Transverse colon (tissue), 4 donors: Measurements from ENCODE around the genes ZNF502, TMEM42, LARS2, CCR3 and ALS2CL.

- PRO-cap, result no peak
- RAMPAGE, long total RNA, 4 experiments, result no peak in any of the 4 experiments
Measured at GRCh38 chr3:43893736-43894686, 203.3 kb downstream of the ABHD5 start.

DNA sequence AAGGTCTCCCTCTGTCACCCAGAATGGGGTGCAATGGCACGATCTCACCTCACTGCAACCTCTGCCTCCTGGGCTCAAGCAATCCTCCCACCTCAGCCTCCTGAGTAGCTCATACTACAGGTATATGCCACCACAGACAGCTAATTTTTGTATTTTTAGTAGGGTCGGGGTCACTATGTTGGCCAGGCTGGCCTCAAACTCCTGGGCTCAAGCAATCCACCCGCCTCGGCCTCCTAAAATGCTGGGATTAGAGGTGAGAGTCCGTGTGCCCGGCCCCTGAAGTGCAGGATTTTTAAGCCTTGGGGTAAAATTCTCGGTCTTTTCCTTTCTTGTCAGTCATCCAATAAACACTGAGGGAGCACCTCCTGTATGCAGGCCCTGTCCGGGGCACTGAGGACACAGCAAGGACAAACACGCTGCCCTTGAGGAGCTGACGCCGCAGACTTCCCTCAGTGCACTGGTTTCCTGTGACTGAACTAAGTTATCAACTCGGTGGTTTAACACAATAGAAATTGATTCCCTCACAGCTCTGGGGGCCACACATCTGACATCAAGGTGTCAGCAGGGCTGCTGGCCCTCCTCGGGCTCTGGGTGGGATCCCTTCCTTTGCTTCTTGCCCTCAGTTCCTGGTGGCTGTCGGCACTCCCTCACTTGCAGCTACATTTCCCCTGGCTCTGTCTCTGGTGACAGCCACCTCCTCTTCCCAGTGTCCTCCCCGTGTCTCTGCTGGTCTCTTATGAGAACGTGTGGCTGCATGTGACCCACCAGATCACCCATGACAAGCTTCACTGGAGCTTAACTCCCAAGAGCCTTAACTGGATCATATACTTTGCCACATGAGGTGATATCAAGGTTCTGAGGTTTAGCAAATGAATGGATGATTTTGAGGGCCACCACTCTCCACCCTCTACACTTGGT is 65.1 kb downstream of the ZNF445 start:
- PRO-cap, result no peak
- RAMPAGE, long total RNA, 4 experiments, result no peak in any of the 4 experiments

- PRO-cap, result unidirectional peak, plus-strand start at chr3:44712698
- RAMPAGE, long total RNA, 4 experiments, result start-site peak on the plus strand in 3 of 4 experiments, at chr3:44712643-44712698 at its widest, 17 to 90 reads per replicate
Measured at GRCh38 chr3:44712326-44713120, at the start of gene ZNF502. TSS of gene ZNF502 (plus strand) at chr3:44712660.

- PRO-cap, result bidirectional peak, plus-strand start at chr3:44861925, minus-strand start at chr3:44861791; bidirectional peak, plus-strand start at chr3:44862217, minus-strand start at chr3:44862119; unidirectional peak, minus-strand start at chr3:44862379
- RAMPAGE, long total RNA, 4 experiments, result start-site peak on the plus strand in 4 of 4 experiments, at chr3:44861882-44862632 at its widest, 8 to 67 reads per replicate
Measured at GRCh38 chr3:44861628-44862449, at the start of gene TMEM42. TSS of gene TMEM42 (plus strand) at chr3:44861912.

- PRO-cap, result unidirectional peak, plus-strand start at chr3:45123261
- RAMPAGE, long total RNA, 4 experiments, result no peak in any of the 4 experiments
Measured at GRCh38 chr3:45122985-45123674, 23.0 kb downstream of the CDCP1 start.

- PRO-cap, result unidirectional peak, plus-strand start at chr3:45165684
- RAMPAGE, long total RNA, 4 experiments, result no peak in any of the 4 experiments
Measured at GRCh38 chr3:45165399-45165988, 19.3 kb upstream of the CDCP1 start.

DNA sequence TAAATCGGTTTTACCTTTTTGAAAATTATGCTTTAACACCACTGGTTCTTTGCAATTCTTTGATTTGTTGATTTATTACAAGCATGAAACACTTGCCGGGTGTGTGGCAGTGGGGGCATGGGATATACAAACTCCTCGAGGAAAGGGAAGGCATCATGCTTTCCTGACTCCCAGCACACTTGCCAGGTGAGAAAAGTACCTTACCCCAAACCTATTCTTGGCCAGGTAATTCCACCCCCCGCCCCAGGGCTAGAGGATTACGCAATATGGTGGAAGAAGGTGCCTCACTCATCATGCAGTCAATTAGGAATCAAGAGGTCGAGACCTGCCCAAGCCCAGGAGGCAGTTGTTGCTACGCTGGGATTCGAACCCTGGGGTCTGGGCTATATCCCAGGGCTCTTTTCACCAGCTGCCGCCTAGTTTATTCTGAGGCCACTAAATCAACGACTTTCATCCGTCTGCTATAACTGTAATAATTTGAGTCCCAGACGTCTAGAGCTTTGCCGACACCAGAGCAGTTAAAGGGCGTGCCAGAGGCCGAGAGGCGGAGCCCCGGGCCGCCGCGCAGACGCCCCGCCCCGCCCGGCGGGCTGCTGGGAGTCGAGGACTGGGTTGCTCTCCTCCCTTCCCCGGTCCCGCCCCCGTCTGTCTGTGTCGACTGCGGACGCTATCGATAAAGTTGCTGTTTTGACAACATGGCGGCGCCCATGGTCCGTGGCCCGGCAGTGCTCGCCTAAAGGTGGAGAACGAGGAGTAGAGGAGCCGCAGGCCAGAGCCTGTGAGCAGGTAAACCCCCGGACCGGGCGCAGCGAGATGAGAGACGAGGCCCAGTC is at the start of gene LARS2:
Gene LARS2 (plus strand): TSS at position 682 of the 833 bp plus-strand sequence.
- PRO-cap, result bidirectional peak, plus-strand start at position 736 of the sequence, minus-strand start at position 520 of the sequence
- RAMPAGE, long total RNA, 4 experiments, result start-site peak on the plus strand in 3 of 4 experiments, centred at positions 658 to 694 of the sequence, 56 to 191 reads per replicate

DNA sequence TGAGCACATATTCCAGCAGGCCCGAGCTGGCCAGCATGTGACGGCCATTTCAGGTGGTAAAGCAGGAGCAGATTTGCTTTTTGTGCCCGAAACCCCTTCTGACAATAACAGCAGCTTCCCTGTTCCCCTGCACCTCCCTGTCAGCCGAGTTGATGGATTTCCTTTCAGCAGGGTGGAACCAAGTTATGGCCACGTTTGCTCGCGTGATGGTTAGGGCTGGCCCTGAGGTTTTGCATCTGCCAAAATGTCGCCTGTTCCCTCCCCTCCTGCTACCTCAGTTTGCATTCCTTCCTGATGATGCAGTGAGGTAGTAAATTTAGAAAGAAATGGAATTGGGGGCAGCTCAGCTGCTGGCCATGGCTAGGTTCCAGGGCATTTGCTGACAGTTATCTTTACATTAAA is 13.2 kb downstream of the LIMD1 start:
- PRO-cap, result no peak
- RAMPAGE, long total RNA, 4 experiments, result no peak in any of the 4 experiments

DNA sequence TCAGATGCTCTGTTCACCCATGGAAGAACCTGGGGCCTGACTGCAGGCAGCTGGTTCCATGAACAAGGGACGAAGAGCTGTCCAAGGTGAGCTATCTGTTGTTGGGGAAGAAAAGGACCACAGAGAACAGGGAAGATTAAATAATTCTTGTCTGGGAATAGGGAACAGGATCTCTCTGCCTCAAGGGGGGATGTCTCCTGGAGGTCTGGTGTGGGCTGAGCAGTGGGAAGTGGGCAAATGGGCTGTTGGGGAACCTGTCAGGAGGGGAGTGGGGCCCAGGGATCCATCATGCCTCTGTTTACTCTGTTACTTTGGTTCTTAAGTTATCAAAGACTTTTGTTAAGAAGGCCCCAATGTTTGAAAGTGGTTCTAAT is 22.8 kb upstream of the CXCR6 start:
- PRO-cap, result no peak
- RAMPAGE, long total RNA, 4 experiments, result no peak in any of the 4 experiments

- PRO-cap, result no peak
- RAMPAGE, long total RNA, 4 experiments, result no peak in any of the 4 experiments
Measured at GRCh38 chr3:45944486-45945205, 1.4 kb downstream of the CXCR6 start.

GRCh38 chr3:45964770-45965271 is 21.6 kb downstream of the CXCR6 start:
- PRO-cap, result no peak
- RAMPAGE, long total RNA, 4 experiments, result start-site peak on the minus strand in 1 of 4 experiments, at chr3:45965064-45965086 at its widest, 20 reads per replicate

DNA sequence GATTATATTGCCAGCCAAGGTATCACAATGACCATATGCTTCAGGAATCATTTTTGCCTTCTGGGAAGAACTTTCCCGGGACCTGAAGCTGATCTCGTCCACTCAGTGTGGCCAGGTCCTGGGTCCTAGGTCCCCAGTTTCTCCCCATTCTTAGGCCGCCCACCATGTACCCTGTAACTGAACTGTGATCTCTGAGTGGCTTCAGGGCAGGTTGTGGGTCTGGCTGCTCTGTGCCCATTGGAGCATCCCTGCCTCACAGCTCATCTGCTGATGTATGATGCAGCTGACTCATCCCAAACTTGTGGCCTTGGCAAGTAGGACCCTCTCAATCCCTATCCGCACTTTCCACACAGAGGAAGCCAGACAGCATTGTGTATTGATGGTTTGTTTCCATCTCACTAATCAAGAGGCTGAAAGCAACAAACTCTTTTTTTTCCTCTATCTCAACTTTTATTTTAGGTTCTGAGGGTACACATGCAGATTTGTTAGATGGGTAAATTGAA is 69.0 kb upstream of the XCR1 start:
- PRO-cap, result no peak
- RAMPAGE, long total RNA, 4 experiments, result no peak in any of the 4 experiments

- PRO-cap, result no peak
- RAMPAGE, long total RNA, 4 experiments, result no peak in any of the 4 experiments
Measured at GRCh38 chr3:46206197-46206637, 1.9 kb downstream of the CCR1 start.

DNA sequence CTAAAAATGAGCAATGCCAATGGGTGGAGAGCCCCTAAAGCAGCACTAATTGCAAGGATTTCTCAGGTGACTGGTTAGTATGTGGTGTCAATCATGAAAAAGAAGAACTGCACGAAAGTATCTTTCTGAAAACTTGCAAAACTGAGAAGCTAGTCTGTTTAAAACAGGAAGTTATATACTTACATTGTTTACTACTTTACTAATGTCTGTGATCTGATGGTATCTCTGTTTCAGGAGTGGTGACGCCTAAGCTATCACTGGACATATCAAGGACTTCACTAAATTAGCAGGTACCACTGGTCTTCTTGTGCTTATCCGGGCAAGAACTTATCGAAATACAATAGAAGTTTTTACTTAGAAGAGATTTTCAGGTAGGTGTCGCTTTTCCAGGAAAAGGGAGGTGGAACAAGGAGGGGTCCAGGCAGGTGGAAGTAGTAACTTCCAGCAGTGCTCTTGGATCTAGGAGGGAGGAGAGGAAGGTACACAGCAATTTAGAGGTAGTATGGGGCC is at the start of gene CCR3:
Gene CCR3 (plus strand): TSS at position 293 of the 510 bp plus-strand sequence.
- PRO-cap, result no peak
- RAMPAGE, long total RNA, 4 experiments, result no peak in any of the 4 experiments

GRCh38 chr3:46368501-46368986 is 2.2 kb upstream of the CCR5 start:
- PRO-cap, result no peak
- RAMPAGE, long total RNA, 4 experiments, result no peak in any of the 4 experiments

GRCh38 chr3:46559966-46560315 is 6.2 kb downstream of the LRRC2 start:
- PRO-cap, result no peak
- RAMPAGE, long total RNA, 4 experiments, result no peak in any of the 4 experiments

DNA sequence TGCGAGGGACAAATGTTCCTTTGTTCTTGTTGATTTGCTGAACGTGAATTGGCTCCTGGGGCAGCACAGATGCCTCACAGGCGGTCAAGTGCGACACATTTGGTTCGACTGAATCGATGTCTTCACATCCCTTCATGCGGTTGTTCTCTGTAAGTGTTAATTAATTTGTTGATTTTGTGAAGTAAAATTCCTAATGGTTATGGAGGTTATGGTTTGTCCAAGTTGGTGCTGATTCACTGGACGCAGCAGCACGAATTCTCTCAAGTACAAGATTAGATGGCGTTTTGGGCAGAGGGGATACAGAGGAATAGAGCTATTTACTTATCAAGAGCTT is 192 bp downstream of the FAM240A start:
- PRO-cap, result no peak
- RAMPAGE, long total RNA, 4 experiments, result no peak in any of the 4 experiments

GRCh38 chr3:46666364-46666827 is 27.1 kb downstream of the ALS2CL start:
- PRO-cap, result no peak
- RAMPAGE, long total RNA, 4 experiments, result no peak in any of the 4 experiments

DNA sequence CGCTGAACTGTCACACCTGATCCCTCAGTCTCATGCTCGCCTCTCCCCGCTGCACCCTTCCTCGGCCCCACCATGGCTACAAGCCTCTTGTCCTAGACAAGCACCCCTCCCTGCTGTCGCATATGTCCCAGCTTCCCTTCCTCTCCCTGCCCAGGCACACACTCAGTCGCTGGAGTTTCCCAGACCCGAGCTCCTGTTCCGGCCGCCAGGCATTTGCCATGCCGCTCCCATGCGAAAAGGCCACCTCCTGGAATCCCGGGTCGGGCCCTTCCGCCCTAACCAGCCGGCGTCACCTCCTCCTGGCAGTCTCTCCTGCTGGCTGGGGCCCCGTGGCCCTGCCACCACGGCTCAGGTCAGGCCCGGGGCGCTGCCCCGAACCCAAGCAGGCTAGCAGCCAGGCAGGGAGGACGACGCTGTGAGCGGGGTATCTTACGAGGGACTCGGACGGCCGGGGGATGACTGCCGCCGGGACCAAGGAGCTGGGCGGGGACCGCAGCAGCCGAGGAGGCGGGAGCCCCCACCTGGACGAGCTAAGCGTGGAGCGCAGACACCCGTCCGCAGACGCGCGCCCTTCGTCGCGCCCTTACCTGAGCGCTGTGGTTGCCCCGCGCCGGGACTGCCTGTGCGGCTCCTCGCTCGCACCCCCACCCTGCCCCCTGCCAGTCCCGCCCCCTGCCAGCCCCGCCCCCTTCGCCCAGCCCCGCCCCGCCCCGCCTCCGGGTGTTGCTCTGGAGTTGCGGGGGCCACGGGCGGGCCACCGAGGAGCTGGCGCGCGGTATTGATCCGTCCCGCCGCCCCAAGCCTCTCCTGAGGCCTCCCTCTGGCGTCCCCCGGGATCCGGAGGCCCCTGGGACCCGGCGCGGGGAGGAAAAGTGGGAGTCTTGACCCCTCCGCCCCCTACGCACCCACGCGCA is at the start of gene ALS2CL:
Gene ALS2CL (minus strand): TSS at position 624 of the 914 bp plus-strand sequence.
- PRO-cap, result bidirectional peak, plus-strand start at position 182 of the sequence, minus-strand start at position 220 of the sequence; bidirectional peak, plus-strand start at position 377 of the sequence, minus-strand start at position 311 of the sequence; bidirectional peak, plus-strand start at position 733 of the sequence, minus-strand start at position 651 of the sequence
- RAMPAGE, long total RNA, 4 experiments, result start-site peak on the minus strand in 4 of 4 experiments, centred at positions 446 to 632 of the sequence, 15 to 459 reads per replicate

DNA sequence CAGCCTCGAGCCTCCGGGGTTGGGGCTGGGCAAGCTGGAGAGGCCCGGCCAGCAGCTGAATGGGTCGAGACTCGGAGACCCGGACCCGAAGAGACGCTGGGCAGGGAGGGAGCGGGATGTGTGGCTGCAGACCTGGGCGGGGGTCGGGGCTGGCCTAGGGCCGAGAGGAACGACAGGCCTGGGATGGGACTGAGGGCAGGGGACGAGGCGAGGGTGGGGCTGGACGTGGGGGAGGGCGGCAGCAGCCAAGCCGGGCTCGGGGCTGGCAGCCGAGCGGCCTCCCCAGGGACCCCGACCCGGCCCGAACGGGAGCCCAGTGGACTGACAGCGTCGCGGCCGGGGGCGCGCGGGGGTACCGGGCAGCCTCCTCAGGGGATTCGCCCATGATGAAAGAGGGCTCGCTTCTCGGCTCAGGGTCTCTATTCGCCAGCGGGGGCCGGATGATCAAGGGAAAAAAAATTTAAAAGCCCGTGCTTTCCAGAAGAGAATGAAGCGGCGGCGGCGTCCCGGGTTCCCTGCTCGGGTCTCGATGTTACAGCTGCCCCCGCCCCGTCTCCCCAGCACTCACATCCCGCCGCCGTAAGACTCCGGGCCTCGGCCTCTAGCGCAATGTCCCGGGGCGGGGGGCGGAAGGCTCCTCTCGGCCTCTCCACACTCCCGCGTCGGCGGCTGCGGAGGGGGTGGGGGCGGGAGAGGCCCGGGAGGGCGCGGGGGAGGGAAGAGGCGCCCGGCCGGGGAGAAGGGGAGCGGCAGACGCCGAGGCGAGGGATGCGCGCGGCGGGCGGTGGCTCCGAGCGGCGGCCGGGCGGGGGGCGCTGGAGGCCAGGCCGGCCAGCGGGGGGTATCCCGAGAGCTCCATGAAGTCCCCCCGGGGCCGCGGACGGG is 4.2 kb downstream of the PTH1R start:
- PRO-cap, result bidirectional peak, plus-strand start at position 752 of the sequence, minus-strand start at position 664 of the sequence
- RAMPAGE, long total RNA, 4 experiments, result start-site peak on the minus strand in 3 of 4 experiments, centred at positions 663 to 676 of the sequence, 7 to 13 reads per replicate